Skeletal muscle cell (primary cell): Measurements from ENCODE around the genes CCNY, ANKRD30A, ZNF248 and ZNF33B.

DNA sequence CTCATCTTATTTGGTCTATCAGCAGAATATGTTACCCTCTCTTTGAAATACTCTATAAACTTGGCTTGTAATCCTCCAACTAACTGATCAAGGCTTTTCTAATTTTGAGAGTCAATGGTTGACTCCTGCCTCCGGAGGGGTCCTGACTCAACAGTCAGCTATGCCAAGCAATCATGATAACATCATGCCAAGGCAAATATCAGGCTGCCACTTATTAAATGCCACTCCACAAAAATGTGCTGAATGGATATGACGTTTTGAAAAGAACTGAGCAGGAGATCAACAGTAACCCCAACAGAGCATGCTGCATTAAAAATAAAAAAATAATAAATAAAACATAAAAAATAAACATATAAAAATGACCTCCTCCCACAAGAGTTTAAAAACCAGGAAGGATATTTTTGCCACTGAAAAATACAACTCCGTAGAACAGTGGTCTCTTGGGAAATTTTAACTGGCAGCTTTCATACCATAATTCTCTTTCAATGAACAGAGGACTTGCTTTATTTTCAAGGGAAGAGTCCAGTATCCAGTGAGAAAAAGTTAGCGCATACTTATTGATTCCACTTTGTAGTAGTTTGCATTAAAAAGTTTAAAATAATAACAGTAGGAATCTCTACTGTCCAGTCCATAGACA is 116.0 kb downstream of the PARD3 start:
- RRBS: no CpG with 5 or more reads among the region's 4 CpGs

GRCh38 chr10:35336089-35336835 is at the start of gene CCNY:
CCNY (plus strand) TSS chr10:35336509.
- RRBS: 1% methylated on average over 46 of the region's 111 CpGs

GRCh38 chr10:35336836-35337561 is 690 bp downstream of the CCNY start:
- RRBS: under 1% methylated on average over 36 of the region's 97 CpGs

- RRBS: no CpG with 5 or more reads among the region's 3 CpGs
Measured at GRCh38 chr10:35350927-35351616, 14.8 kb downstream of the CCNY start.

DNA sequence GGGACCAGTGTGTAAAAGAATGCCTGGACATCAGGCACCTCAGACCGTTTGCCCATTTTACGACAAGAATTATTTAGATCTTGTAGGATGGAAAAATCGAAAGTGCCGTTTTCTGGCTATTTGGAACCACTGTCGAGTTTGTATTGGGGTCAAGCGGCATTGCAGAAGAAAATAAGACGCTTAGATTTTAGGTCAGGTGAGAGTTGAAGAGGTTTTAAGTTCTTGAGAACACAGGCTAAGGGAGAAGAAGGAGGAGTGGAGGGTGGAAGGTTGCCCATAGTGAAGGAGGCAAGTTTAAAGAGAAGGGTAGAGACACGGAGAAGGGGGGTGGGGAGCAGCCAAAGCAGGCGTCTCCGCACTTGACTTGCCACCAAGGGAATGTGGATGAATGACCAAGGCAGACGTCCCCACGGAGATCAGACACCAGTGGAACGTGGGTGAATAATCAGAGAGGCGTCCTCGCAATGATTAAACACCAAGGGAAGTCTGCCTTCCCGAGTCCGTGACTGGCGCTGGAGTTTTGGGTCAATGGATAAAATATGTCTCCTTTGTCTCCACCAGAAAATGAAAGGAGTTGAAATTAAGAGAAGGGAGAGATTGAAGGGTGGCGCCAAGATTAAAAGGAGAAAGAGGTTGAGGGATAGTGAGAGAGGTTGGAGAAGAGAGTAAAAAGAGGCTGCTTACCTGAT is 71.3 kb downstream of the CCNY start:
- RRBS: no CpG with 5 or more reads among the region's 19 CpGs

GRCh38 chr10:36278935-36279403 is 636.9 kb upstream of the FZD8 start:
- RRBS: no CpG with 5 or more reads among the region's 2 CpGs

- RRBS: 94% methylated on average over 6 of the region's 55 CpGs
Measured at GRCh38 chr10:37125225-37126041, at the start of gene ANKRD30A. ANKRD30A (plus strand) TSS chr10:37125598.

- RRBS: 0% methylated on average over 3 of the region's 63 CpGs
Measured at GRCh38 chr10:37856696-37857876, at the start of gene ZNF248. ZNF248 (minus strand) TSS chr10:37857610.

DNA sequence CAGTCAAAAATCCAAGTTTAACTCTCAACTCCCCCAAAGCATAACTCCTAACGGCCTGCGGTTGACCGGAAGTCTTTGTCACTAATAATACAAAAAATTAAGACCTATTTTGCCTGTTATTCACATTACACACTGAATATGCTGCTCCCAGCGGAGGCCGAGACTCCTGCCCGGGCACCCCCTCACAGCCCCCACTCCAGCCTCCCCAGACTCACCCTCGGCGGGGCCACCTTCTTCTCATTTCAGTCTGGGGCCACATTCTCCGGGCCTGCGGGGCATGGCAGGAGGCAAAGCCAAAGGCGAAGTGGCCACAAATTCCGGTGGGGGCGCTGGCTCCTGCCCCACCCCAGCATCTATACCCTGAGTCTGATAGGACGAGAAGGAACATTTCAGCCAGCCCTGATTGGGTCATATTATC is 163.3 kb downstream of the ZNF33B start:
- RRBS: 83% methylated on average over 8 of the region's 14 CpGs

- RRBS: no CpG with 5 or more reads among the region's 69 CpGs
Measured at GRCh38 chr10:42637788-42638878, at the start of gene ZNF33B. ZNF33B (minus strand) TSS chr10:42638570.

DNA sequence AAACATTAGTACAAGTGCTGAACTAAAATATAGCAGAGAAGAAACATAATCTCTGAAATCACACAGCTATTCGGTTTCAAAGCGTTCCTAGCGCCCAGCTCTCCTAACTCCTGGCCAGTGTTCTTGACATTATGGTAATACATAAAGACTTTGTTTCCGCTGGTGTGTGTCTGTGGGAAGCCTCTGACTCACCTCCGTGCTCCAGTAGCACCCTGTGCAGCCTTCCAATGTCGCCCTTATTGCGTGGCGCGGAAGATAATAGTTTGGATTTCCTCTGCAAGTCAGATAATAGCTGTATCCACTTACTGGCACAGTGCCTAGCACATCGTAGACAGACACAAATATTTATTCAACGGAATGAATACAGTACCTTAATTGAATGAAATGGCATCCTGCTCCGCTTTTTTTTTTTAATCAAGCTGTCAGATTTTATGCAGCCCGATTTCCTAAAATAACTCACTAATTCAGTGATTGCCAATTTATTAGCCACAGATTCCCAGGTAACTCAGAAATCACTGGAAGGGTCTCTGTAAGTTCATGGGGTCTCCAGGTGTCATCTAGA is 647 bp downstream of the BMS1 start:
- RRBS: no CpG with 5 or more reads among the region's 13 CpGs

DNA sequence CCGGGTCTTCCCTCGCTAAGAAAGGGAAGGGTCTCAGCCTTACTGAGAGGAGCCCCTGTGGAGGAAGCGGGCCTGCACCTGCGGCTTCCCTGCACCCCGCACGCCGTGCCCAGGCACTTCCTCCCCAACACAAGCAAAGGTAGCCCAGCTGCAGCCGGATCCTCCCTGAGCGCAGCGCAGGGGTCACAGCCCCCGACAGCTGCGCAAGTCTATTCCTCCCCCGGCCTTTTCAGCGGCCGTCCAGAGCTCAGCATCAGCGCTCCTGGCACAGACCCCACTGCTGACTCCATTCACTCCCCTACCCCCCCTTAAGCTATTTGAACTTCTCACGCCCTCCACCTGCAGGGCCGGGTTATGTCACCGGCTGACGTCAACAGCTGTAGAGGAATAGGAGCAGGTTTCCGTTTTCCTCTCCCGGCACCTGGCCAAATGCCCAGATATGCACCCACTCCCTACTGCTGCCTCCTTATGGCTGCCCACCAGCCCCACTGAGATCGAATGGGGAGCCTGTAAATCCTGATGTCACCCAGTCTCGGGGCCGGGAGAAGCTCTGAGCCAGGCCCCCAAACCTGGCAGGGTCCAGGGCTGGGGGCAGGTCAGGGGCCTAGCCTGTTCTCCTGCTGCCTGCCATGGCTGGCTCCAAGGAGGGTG is 143.0 kb upstream of the RET start:
- RRBS: 4% methylated on average over 10 of the region's 25 CpGs

- RRBS: 4% methylated on average over 3 of the region's 40 CpGs
Measured at GRCh38 chr10:43026205-43027314, 50.3 kb upstream of the RET start.

DNA sequence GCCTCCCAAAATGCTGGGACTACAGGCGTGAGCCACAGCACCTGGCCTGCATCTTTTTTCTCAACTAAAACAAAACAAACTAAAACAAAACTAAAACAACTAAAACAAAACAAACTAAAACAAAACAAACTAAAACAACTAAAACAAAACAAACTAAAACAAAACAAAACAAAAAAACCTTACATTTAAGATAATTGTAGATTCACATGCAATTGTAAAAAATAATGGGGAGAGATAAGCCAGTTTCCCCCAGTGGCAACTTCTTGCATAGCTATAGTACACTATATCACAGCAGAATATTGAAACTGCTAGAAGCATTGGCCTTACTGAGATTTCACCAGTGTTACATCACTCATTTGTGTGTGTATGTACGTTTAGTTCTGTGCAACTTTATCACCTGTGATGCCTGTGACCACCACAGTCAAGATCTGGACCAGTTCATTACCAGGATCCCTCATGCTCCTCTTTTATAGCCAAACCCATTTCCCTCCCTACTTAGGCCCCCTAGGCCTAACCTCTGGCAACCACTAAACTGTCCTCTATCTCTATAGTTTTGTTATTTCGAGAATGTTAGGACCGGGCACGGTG is 9.2 kb downstream of the FXYD4 start:
- RRBS: no CpG with 5 or more reads among the region's 5 CpGs

DNA sequence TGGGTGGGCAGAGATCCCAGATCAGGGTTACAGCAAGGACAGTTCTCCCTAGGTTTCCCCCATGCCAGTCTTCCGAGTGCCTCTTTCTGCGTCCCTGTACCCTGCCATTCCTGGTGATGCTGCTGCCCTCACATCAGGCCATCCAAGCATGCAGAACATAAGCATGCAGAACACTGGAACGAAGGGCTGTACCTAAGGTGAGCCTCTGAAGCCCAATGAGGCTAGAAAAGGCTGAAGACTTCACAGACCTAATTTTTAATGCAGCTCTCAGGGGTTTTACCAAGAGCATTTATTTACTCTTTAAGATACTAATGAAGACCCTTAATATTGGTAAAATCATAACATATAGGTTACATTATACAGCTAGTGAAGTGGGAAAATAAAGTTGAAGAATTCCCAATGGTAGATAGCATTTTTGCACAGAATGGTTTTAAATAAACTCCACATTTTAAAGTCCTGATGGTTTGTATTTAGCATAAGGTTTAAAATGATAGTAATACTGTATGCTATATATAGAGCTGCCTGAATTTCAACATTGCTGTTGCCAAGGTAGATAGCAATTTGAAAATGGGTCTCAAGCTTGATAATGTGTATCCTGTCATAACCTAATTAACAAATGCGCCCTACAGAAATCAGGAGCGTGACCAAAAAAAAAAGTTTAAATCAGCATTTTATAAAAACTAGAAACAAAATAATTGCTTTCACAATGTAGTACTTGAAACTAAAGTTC is 13.7 kb downstream of the FXYD4 start:
- RRBS: no CpG with 5 or more reads among the region's 5 CpGs

- RRBS: no CpG with 5 or more reads among the region's 18 CpGs
Measured at GRCh38 chr10:43395586-43396096, 13.3 kb downstream of the HNRNPF start.

DNA sequence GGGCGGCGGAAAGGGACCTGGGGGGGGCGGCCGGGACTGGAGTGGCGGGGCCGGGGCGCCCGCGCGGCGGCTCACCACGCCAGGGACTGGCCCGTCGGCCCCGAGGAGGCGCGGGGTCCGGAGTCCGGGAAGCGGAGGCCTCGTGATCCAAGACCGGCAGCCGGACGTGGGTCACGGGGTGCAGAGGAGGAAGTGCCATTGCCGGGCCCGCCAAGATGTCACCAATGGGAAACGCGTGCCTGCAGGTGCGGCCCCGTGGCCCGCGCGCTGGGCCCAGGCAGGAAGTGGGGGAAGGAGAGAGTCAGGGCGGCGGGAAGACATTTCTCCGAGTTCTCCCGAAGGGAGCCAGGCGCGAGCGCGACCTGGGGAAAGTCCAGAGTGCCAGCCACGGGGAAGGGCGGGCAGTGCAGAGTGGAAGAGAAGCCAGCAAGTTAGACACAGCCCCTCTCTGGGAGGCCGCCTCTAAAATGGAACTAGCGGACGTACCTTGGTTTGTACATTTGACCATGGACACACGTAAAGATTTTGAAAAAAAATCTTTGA is 11.8 kb downstream of the HNRNPF start:
- RRBS: under 1% methylated on average over 16 of the region's 48 CpGs

- RRBS: no CpG with 5 or more reads among the region's 7 CpGs
Measured at GRCh38 chr10:43668437-43668814, 19.7 kb upstream of the ZNF32 start.

DNA sequence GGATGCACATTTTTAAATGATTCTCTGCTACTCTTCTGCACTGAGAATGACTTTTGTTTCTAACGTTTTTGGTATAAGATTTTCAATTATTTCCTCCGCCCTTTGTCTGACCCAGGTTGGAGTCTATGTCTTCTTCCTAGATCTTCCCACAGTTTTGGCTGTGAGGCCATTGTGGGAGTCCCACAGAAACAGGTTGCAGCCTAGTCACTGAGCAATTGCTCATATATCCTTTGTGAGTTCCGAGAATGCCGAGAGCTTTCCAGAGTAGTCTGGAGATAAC is 167.9 kb upstream of the ZNF32 start:
- RRBS: no CpG with 5 or more reads among the region's 4 CpGs